ENCODE data around the gene HMGA1.

DNA sequence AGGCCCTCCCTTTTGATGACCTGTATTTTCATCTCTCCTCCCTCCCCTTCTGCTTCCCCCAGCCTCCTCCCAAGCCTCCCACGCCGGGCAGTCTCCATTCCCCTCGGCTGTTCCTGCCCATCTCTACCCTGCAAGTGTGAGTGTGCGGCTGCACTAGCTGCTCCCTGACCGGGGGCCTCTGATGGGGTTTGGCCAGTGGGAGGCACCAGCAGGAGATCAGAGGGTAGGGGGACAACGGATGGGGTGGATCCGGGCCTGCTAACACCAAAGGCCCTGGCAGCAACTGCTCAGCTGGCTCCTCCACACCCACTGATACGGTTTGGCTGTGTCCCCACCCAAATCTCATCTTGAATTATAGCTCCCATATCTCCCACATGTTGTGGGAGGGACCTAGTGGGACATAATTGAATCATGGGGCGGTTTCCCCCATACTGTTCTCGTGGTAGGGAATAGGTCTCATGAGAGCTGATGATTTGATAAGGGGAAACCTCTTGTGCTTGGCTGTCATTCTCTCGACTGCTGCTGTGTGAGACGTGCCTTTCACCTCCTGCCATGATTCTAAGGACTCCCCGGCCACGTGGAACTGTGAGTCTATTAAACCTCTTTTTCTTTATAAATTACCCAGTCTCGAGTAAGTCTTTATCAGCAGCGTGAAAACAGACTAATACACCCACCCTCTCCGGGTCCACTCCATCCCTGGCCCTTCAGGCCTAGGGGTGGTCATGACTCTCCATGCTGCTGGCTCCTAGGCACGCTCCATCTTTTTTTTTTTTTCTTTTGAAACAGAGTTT, 39.9 kb upstream of the MLN start:
- RRBS = 43% methylated on average over 4 of the region's 18 CpGs

DNA sequence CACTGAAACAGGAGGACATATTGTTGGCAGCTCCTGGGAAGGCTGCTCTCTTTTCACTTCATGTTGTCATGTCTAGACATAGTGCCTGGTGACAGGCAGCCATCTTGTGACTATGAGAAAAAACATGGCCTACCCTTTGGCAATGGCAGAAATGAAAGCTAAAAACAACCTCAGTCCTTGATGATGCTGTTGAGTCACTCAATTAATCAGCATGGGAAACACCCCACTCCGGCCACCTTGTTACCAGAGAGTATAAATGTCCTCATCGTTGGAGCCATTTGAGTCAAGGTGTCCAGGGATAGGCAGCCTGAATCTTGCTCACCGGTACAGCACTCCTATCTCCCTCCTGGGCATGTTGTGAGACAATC, 31.2 kb upstream of the HMGA1 start:
- RRBS = 64% methylated on average over 2 of the region's 3 CpGs

DNA sequence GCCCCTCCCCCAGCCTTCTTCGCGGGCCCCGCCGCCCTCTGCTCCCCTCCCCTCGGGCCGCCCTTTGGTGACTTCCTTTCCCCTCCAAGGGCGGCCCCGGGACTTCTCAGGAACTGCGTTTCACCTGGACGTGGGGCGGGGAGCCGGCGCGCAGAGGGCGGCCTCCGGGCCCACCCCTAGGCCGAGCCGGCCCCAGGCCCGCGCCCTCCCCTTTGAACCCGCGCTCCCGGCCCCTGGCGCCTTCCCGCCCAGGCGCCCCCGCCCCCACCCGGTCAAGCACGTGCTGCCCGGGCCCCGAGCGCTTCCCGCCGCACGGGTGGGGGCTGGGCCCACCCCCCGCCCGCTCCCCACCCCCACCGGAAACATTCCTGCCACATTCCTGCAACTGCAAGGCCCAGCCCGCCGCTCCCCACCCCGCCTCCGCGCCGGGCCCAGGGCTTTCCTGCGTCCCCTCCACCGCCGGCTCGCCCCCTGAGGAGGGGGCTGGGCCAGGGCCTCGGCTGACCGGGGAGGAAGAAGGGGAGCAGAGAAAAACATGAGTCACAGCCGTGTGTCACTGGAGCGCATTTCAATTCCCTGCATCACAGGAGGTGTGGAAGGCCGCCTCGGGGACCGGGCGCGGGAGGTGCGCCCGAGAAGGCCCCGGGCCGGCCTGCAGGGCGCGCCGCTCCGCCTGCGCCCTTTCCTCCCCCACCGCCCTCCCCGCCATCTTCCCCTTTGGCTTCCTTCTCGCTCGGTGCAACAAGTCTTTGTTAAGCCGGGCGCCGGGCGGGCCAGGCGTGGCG, 1.2 kb upstream of the HMGA1 start:
- RRBS = 14% methylated on average over 38 of the region's 76 CpGs

DNA sequence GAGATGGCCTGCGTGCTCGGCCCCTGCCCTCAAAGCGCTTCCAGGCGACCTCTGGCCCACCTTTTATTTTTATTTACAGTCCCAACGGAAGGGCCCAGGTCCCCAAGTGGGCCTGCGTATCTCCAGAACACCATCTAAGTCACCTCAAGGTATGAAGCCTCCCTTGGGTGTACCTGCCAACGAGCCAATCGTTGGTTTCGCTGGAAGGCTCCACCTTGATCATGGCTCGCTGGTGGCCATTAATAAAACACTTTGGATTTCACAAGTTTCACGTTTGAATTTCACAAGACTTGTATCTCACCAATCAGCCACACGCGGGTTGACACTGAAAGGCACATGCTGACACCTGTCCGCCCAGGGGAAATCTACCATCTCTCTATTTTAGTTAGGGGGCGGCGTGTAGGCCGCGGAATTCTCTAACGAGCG, 635 bp upstream of the HMGA1 start:
- RRBS = no CpG with 5 or more reads among the region's 20 CpGs

DNA sequence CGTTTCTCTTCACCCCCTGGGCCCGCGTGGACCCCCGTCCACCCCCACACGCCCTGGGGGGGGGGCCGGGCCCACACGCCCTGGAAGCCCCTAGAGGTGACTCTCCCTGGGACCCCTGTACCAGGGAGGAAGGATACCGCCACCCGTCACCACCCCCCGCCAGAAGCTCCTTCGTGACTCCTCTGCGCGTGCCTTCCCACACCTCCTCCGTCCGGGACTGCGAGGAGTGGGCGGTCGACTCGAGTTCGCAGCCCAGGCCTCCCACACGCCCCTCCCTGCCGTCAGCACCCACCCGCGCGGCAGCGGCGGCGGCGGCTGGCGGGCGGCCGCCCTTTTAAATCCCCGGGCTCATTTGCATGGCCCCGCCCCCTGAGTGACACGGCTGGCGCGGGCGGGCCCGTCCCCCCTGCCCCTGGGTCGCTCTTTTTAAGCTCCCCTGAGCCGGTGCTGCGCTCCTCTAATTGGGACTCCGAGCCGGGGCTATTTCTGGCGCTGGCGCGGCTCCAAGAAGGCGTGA, at the start of gene HMGA1:
HMGA1 (plus strand) TSS at position 423 of the 517 bp plus-strand sequence.
- RRBS = 2% methylated on average over 9 of the region's 48 CpGs

DNA sequence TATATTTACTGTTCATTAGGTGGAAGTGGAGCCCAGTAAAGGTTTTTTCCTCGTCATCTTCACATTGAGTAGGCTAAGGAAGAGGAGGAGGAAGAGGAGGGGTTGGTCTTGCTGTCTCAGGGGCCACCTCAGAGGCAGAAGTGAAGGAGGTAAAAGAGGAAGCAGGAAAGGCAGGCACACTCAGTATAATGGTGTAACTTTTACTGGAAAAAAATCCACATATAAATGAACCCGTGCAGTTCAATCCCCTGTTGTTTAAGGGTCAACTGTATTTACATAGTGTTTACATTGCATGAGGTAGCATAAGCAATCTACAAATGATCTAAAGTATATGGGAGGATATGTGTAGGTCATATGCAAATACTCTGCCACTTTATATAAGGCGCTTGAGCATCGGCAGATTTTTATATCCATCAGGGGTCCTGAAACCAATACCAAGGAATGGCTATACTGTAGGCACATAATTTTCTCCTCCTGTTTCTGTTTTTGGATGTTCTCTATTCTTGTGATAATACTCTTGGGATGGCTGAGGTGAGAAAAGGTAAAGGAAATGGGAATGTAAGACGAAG, 60.1 kb downstream of the NUDT3 start:
- RRBS = no CpG with 5 or more reads among the region's 5 CpGs

DNA sequence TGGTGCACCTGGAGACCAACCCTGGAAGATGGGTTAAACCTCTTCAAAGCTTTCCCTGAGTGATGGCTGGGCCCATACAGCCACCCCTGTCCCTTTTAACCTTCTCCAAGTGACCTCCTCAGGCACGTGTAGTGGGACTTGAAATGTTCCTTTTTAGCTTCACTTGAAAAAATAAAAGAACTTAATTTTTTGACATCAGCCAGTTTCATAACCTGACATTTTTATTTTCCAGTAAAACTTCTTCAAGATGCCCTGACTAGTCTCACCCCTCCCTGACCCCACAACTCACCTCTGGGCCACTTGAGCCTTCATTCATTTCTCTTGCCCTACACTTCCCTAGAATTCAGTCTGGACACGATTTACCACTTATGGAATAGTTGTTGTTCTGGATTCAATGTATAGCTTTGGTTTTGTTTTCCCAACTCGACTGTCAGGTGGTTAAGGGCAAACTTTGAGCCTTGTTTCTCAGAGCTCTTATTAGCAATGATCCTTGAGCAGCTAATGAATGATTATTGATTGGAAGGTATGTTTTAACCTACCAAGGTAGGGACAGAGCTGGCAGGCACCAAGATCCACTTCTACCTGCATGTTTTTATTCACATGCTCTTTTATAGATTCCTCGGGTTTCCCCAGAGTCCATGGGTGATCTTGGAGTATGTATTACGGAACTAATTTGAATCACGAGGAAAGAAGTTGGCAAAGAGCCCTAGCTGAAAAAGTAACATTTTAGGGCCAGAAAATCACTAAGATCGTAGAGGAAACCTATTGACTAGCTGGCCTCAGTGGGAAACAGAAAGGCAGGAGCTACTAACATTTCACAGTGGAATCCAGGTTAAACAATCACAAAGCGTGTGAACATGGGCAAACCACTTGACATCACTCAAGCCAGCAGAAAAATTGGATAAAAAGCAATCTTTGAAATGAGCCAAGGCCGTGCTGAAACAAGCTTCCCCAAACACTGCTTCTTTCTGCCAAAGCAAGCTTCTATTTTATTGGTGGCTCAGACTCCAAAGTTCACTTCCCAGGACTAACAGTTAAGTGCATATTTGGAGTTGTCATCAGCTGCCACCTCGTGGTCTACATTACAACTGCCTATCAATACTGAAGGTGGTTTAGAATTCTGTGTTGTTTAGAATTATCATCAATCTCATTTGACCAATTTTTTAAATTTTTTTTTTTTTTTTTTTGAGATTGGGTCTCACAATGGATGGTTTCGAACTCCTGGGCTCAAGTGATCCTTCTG, 11.1 kb downstream of the RPS10 start:
- RRBS = no CpG with 5 or more reads among the region's 11 CpGs

- RRBS = 43% methylated on average over 5 of the region's 12 CpGs
These were observed 2.4 kb downstream of the SPDEF start for GRCh38 chr6:34553622-34554155.

DNA sequence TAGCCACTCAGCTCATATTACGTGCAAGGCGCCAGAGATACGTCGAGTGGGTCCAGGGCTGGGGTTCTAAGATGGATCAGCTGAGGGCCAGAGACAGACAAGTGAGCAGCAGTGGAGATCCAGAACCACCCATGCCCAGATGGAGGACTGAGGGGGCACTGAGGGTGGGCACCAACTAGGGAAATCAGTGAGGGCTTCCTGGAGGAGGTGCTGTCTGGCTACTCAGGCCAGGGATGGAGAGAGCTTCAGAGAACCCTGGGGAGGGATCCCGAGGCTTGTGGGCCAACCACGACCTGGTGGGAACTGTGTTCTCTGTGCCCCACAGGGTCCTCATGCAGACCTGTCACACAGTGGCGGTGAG, 382 bp upstream of the SPDEF start:
- RRBS = no CpG with 5 or more reads among the region's 7 CpGs

GRCh38 chr6:34595663-34596446, 39.7 kb upstream of the SPDEF start:
- RRBS = no CpG with 5 or more reads among the region's 11 CpGs

DNA sequence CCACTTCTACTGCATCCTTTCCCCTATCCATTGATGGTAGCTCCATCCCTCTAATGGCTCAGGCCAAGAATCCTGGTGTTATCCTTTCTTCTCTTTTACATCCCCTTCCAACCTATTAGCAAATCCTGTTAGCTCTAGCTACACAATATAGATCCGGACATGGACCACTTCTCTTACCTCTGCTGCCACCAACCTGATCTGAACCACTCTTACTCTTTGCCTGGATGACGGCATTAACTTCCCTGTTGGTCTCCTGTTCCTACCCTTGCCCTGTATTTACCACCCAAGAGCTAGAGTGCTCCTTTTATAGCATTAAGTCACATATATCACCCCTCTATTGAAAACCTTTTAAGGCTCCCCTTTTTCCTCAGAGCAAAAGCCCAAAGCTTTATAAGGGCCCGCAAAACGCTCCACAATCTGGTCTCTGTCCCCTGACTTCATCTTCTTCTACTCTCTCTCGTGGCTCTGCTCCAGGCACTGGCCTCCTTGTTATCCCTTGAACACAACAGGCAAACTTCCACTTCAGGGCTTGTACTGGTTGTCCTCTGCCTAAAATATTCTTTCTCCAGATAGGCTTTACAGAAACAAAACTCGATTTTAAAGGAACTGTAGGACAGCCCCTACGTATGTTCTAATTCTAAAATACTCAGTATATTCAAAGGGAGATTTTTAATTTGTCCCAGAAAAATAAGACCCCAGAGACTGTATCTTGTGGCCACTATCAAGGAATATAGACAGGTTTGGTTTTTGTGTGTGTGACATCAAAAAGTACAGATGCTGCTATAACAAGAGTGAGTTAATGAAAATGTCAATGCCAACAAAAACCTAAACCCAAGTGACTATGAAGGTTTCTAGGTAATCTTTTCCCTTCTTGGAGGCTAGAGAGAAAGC, 43.9 kb upstream of the SPDEF start:
- RRBS = no CpG with 5 or more reads among the region's 7 CpGs

- RRBS = no CpG with 5 or more reads among the region's 3 CpGs
These were observed 23.8 kb downstream of the ILRUN start for GRCh38 chr6:34672837-34673036.

- RRBS = no CpG with 5 or more reads among the region's 5 CpGs
These were observed 1.4 kb downstream of the ILRUN start for GRCh38 chr6:34695194-34695598.

GRCh38 chr6:34839148-34839593, 47.3 kb downstream of the BLTP3A start:
- RRBS = no CpG with 5 or more reads among the region's 7 CpGs

DNA sequence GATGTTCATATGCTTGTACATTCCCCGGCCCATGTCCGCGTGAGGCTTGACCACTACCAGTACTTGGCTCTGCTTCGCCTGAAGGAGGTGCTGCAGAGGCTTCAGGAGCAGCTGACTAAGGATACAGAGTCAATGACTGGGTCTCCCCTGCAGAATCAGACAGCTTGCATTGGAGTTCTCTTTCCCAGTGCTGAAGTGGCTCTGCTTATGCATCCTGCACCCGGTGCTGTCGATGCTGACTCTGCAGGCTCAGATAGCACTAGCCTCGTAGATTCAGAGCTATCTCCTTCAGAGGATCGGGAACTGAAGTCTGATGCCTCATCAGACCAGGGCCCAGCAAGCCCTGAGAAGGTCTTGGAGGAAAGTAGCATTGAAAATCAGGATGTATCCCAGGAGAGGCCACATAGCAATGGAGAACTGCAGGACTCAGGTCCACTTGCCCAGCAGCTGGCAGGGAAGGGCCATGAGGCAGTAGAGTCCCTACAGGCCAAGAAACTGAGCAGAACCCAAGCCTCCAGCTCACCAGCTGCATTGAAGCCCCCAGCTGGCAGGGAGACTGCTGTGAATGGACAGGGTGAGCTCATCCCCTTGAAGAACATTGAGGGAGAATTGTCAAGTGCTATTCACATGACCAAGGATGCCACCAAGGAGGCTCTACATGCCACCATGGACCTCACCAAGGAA, 28.9 kb downstream of the TAF11 start:
- RRBS = no CpG with 5 or more reads among the region's 8 CpGs

DNA sequence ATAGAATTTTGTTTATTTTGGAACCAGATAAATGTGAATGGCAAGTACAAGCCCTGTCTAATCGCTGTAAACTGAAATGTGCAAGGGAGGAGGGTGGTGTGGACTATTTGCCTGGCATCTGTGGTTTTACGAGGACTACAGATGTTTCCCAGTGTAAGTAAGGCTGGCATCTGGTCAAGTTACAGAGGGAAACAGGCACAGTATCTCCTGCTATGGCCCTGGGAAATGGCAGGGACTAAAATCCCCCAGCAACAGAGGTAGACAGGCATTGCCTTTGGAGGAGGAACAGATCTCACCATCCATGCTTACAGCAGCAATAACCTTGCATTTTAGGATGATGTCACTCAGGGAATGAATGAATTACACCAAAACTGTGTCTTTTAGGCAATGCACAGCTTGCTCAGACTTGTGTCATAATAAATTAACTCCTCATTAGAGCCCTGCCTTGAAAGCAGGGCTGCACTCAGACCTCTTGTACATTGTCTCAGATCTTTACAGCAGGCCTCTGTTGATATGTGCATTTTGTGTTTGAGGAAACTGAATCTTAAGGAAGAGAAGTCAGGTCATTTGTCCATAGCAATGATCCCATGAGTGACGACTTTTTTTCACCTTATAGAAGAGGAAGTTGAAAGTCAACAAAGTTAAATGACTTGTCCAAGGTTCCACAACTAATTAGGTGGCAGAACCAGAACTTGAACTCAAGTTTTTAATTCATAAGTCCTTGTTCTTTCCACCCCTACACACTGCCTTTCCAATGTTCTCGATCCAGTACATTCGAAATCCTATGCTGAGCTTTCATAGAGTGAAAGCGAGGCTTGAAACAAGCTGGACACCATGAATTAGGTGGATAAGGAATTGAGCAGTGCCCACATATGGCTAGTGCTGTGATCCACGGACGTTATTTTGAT, 96.1 kb downstream of the TCP11 start:
- RRBS = no CpG with 5 or more reads among the region's 8 CpGs

DNA sequence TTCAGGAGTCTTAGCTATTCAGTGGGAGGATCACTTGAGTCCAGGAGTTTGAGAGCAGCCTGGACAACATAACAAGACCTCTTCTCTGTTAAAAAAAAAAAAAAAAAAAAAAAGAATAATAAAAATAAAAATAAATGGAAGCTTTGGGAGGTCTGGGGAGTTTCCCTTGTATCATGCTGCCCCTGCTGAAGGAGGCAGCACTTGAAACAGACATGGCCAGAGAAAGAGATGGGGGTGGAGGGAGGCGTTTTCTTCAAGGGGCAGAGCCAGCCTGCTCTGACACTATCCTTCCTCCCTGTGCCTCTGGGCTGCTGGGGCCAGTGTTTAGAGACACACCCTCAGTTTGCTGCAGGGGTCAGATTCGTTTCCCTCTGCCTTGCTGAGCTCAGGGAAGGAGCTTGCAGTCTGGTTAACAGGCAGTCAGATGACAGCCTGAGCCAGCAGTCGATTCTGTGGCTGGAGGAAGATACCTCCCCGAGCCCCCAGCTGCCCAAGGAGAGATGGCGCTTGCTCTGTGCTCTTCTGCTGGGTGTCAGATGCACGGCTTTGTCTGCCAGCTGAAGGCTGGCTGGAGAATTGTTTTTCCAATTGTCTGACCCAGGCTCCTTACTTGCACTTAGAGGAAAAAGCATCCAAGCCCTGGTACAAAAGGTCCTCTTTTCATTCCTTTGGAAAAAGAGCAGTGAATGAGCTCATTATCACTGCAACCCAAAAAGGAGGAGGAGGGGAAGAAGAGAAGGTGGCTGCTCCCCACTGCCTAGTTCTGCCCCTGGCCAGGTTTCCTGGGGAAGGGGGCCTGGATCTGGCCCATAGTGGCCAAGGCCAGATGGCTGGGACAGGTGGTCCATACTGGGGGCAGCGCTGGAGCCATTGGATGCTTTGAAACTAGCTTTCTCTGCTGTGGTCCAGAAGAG, 88.4 kb downstream of the TCP11 start:
- RRBS = no CpG with 5 or more reads among the region's 7 CpGs

DNA sequence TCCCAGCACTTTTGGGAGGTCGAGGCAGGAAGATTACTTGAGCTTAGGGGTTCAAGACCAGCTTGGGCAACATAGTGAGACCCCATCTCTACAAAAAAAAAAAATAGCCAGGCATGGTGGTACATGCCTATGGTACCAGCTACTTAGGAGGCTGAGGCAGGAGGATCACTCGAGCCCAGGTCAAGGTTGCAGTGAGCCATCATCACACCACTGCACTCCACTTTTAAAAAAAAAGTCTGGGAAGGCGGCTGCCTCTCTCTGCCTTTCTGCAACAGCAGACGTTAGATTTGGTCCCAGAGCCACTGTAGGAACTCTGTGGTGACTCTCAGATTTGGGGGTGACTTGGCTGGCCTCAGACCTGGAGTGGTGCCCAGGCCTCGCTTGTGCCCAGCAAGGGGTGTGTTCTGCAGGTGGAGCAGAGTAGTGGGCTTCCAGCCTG, 66.8 kb downstream of the TCP11 start:
- RRBS = no CpG with 5 or more reads among the region's 5 CpGs

GRCh38 chr6:35147999-35148733, 7.0 kb upstream of the TCP11 start:
- RRBS = no CpG with 5 or more reads among the region's 12 CpGs

- RRBS = no CpG with 5 or more reads among the region's 9 CpGs
These were observed 4.3 kb downstream of the PPARD start for GRCh38 chr6:35346504-35347288.